H4 (cell line): ENCODE results near the genes KCNT1 and UBAC1.

- RAMPAGE, long total RNA: no peak
Observed at GRCh38 chr9:134329868-134330425, 3.7 kb downstream of the RXRA start.

DNA sequence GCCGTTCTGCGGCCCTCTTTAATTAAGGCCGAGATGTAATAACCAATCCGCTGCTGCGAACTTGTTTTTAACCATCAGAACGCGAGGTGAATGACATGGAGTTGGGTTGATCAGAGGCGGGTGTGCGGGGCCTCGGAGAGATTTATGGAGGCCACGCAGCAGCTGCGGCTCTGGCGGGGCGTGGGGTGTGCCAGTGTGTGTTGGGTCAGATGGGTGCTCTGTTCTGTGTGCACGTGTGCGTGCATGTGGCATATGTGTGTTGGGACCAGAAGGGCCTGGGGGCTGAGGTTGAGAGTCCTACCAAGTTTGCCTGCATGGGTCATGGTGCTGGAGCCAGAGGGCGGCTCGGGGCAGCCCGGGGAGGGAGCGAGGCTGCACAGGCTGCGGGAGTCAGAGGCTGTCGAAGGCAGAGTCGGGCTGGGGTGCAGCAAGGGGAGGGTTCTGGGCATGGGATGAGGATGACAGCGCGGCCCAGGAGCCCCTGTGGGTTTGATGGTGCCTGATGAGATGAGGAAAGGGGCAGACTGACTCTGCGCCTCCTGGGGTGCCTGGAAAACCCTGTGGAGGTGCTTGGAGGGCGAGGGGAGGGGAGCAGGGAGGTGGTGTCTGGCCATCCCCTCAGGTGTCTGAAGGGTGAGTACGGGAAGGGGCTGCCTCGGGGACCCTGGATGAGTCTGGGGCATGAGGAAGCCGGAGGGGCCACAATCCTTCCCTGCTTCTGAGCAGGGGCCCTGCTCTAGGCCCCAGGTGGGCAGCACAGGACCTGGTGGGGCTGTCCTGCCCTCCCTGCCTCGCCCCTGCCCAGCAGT, 25.6 kb downstream of the RXRA start:
- RAMPAGE, long total RNA: no peak

- RAMPAGE, long total RNA: no peak
Observed at GRCh38 chr9:134357560-134358458, 31.6 kb downstream of the RXRA start.

GRCh38 chr9:134391276-134391646, 65.0 kb downstream of the RXRA start:
- RAMPAGE, long total RNA: no peak

DNA sequence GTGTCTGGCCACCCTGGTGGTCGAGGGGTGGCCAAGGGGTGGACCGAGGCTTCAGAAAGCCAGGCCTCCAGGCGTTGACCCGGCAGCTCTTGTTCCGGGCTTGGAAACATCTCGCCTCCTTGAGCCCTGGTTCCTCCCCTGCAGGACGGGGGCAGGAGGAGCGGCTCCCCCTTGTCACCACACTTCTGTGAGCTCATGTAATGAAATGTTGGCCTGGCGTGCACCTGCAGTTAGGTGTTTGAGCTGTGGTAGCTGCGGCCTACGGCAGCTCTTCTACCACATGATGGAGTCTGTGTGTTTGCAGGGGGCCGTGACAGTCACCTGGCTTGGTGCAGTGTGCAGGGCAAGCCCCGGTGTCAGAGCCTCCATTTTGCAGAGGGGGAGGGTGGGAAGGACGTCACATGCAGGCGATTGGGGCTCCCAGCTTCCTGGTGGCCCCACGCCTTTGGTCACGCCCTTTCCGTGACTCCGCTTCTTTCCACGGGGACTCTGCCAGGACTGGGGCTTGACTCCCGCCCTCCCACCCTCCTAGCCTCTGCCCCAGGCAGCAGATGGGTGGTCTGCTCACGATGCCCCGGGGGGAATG, 65.6 kb downstream of the RXRA start:
- RAMPAGE, long total RNA: no peak

DNA sequence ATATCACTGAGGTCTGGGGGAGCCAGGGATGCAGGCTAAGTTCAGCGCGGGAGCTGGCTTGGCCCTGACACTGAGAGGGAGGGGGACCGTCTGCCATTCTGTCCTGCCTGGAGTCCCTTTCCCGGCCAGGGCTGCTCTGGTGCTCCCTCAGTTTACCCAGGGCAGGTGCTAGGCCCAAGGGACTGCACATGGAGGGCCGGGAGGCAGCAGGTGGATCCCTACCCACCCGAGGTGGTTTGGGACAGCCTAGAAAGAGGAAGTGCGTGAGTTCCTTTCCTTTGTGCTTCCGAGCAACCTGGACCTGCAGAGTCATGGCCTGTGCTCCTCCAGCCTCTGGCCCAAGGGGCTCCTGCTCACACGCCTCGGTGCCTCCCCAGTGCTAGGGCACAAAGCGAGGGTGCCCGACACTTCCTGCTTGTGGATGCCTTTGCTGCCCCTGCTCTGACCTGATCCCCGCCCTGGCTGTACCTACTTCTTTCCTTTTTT, 79.2 kb downstream of the RXRA start:
- RAMPAGE, long total RNA: no peak

DNA sequence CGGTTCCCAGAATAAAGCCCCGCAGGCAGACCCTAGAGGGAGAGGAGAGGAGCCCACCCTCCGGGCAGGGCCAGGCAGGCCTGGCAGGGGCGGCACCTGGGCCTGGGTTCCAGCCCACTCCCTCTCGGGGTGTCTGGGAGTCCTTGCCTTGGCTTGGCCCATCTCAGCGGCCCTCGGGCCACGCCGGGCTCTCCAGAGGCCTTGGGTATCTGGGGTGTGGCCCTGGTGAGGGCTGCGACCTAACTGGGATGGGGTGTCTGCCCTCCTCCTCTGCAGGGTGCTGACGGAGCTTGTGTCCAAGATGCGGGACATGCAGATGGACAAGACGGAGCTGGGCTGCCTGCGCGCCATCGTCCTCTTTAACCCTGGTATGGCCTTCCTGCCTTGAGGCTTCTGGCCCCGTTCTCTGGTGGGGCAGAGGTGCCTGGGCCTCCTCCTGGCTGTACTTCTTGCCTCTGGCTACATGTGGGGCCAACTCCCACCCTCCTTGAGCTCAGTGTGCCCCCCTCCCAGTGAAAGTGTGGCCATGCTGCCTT, 105.4 kb downstream of the RXRA start:
- RAMPAGE, long total RNA: no peak

DNA sequence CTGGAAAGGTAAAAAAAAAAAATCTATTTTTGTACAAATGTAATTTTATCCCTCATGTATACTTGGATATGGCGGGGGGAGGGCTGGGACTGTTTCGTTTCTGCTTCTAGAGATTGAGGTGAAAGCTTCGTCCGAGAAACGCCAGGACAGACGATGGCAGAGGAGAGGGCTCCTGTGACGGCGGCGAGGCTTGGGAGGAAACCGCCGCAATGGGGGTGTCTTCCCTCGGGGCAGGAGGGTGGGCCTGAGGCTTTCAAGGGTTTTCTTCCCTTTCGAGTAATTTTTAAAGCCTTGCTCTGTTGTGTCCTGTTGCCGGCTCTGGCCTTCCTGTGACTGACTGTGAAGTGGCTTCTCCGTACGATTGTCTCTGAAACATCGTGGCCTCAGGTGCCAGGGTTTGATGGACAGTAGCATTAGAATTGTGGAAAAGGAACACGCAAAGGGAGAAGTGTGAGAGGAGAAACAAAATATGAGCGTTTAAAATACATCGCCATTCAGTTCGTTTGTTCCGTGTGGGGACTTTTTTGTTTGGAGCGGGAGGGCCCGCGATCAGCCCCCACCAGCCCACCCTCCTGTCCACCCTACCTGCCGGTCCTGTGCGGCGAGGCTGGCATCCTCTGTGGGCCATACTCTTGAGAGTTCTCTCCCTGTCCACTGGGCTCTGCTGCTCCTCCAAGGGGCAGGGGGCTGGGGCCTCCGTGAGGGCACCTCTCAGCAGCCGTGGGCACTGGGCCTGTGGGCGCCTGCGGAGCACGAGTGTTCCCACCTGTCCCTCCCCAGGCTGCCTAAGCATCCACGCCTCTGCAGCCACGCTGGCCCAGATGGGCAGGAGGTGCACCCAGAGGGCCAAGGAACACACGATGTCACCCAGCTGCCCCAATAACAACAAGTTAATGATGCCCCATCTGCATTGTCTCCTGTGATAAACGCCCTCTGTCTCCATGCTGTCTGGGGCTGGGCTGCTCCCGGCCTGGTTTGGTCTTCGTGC, 114.1 kb downstream of the RXRA start:
- RAMPAGE, long total RNA: no peak

DNA sequence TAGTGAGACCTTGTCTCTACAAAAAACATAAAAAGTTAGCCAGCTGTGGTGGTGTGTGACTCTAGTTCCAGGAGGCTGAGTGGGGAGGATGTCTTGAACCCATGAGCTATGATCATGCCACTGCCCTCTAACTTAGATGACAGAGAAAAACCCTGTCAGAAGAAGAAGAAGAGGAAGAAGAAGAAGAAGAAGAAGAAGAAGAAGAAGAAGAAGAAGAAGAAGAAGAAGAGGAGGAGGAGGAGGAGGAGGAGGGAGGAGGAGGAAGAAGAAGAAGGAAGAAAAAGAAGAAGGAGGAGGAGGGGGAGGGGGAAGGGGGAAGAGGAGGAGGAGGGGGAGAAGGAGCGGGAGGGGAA, 62.2 kb upstream of the COL5A1 start:
- RAMPAGE, long total RNA: no peak

GRCh38 chr9:134637263-134637863, 4.2 kb upstream of the COL5A1 start:
- RAMPAGE, long total RNA: no peak

DNA sequence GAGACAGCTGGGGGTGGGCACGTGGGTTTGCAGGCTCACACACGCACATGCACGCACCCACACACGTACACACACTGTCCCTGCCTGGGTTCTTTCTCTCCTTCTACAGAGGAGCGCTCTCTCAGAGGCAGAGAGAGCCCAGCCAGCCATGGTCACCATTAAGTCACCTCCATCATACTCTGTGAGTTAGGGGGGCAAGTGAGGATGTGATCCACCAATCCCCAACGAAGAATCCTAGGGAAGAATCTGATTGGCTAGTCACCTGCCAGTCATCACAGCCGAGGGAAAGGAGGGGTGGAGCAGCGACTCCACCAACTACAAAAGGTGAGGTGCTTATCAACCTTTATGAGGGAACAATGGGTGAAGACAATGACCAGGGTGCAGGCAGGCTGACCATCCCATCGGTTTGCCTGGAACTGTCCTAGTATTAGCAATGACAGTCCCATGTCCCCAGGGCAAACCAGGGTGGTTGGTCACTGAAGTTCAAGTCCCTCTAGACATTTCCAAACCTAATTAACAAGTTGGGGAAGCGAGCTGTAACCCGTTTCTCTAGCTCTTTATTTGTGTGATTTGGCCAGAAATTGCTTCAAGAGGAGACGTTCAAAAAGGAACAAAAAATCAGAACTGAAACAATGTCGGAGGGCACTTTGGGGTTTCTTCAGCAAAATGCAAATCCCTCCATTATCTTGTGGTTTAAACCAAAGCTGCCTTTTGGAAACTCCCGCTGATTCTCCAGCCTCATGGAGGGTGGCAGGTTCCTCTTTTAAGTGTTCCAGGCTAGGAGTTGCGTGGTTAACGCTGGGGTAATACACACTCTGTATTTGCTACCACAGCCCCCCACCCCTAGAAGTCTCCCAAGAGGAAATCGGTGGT, 18.8 kb upstream of the FCN1 start:
- RAMPAGE, long total RNA: no peak

DNA sequence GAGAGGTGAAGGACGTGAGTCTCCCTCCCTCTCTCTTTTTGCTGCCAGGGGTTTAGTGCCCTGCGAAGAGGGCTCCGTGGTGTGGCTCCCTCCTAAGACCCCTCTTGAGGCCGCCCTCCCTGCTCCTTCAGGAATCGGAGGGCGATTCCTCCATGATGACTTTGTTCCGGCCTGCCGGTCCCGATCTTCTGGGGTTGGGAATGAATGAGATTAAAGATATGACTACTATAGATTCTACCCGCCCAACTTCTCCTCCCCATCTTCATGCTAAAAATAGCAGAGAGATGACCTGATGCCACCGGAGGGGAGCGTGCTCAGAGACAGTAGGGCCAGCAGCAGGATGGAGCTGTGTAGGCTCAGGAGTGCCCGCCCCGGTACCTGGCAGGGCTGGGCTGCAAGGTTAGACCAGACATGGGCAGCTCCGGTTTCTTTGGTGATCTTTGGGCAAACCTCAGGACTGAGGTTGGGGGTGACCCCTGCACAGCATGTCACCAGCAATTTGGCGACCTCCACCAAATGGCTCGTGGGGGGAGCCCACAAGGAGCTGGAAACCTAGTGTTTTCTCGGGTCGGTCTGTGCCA, 1.7 kb downstream of the OLFM1 start:
- RAMPAGE, long total RNA: no peak

- RAMPAGE, long total RNA: no peak
Observed at GRCh38 chr9:135480207-135481262, 953 bp downstream of the PPP1R26 start.

- RAMPAGE, long total RNA: no peak
Observed at GRCh38 chr9:135487281-135488239, 8.0 kb downstream of the PPP1R26 start.

- RAMPAGE, long total RNA: no peak
Observed at GRCh38 chr9:135701957-135702443, at the start of gene KCNT1. KCNT1 (plus strand) TSS chr9:135702185.

DNA sequence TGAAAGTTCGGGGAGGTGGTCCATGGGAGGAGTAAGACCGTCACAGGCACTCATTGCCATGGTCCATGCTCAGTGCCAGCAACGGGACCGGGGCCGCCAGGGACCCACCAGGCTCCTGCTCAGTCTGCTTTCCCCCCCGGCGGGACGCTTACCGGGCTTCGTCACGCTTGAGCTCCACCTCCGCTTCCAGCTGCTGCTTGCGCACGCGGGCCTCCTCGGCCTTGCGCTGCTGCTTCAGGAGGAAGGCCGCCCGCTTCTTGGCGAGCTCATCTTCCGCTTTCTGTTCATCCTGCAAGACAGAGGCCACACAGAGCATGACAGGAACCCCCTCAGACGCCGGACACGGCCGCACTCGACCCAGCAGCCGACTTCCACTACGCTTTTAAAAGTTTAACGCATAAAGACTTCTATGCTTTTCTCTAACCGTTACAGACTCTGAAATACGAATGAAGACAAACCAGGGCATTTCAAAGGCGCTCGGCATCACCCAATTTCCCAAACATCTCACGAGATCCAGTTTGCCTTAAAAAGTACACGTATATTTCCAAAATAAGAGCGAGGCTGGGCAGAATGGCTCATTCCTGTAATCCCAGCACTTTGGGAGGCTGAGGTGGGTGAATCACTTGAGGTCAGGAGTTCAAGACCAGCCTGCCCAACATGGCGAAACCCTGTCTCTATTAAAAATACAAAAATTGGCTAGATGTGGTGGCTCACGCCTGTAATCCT, 88.3 kb downstream of the CAMSAP1 start:
- RAMPAGE, long total RNA: no peak

DNA sequence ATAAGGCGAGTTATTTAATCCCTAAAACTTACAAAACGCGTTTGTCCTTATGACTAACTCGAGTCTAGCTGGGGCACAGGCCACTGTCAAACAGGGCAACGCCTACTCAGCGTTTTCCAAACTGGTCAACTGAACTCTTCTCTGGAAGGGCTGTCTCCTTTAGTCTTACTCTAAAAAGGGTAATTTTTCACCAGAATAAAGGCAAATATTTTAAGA, 1.4 kb downstream of the CAMSAP1 start:
- RAMPAGE, long total RNA: no peak

DNA sequence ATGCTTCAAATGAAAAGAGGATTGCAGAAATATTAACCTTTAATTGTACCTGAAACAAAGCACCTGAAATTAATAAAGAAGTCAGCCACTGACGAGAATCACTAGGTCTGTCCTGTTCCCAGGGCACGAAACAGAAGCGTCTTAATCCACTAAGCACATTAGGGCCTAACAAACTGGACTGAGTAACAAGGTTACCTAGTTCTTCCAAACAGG, 1.2 kb downstream of the CAMSAP1 start:
- RAMPAGE, long total RNA: no peak

GRCh38 chr9:135950038-135950693, 11.0 kb downstream of the UBAC1 start:
- RAMPAGE, long total RNA: no peak

DNA sequence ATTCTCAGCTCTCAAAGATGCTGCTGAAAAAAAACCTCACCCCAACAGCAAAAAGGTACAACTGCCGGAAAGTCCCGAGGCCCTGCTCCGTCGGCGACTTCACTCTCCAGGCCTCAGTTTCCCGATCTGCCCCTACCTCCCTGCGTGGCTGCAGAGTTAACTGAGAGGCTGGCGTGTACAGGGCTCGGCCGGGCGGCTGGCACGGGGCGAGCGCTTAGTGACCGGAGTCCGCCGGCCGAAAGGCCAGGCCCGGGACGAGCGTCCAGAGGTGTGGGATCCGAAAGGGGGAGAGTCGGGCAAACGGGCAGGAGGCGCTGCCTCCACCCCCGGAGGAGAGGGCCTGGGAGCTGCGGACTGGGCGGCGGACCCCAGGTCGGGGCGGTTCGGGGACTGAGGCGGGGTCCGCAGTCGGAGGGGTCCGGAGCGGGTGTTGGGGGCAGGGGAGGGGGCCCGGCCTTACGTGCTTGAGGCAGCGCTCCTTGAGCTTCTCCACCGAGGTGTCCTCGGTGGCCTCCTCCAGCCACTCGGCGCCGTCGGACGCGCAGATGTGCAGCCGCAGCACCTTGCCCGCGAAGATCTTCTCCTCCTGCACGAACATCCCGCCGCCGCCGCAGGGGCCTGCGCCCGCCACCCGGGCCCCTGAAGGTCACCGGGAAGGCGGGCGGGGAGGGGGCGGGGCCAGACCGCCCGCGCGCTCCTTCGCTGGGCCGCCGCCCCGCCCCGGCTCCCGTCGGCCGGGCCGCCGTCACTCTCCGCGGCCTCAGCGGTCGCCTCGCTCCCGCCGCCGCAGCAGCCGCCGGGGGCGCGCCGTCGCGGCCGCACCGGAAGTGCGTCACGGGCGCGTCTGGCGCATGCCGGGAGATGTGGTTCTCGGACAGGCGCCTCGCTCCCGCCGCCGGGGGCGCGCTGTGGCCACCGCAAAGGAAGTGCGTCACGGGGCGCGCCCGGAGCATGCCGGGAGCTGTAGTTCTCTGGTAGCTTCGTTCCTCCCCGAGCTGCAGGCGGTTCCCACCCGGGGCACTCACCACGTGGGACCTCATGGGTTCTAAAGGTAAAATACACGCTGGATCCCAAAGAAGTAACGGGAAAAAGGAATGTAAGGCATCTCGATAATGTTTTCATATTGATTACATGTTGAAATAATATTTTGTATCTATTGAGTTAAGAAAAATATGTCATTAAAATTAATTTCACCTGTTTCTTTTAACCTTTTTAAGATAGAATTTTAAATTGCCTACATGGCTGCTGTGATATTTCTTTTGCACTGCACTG, at the start of gene UBAC1:
Gene UBAC1, minus strand, starts transcription at position 809 of the 1,272 bp plus-strand sequence.
- RAMPAGE, long total RNA: no peak